Parietal lobe (tissue), 2 donors: Measurements from ENCODE around the genes PMVK, EFNA1, SCAMP3 and GON4L.

GRCh38 chr1:154715930-154716241 lies 107.9 kb upstream of the ADAR start:
- RAMPAGE, long total RNA: no peak

DNA sequence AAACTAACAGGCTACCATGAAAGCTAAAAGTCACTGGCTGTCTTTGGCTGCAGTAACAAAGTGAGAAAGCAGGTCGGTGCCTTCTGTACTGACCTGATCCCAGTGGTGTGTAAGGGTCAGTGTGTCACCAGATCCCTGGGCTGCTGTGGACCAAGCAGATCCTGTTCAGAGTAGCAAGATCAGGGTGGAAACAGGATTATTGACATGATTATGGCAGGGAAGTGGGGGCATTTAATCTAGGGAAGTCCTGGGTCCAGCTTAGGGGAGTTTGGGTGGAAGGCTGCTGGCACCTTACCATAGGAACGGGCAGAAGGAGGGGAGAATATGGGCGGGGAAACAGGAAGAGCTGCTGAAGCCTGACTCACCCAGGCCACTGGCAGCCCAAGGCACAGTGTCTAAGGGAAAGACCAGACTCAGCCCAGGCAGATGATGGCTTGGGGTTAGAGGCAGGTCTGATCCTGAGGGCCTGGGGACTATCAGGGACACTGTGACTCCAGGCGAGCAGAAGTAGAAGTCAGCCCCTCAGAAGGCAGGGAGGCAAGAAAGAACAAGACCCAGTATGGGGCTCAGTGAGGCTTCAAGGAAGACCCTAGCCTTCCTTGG lies 60.1 kb downstream of the KCNN3 start:
- RAMPAGE, long total RNA: no peak

- RAMPAGE, long total RNA: no peak
Measured at GRCh38 chr1:154860202-154861007, 9.7 kb downstream of the KCNN3 start.

GRCh38 chr1:154896676-154897597 lies 26.9 kb upstream of the KCNN3 start:
- RAMPAGE, long total RNA: no peak

GRCh38 chr1:154936338-154937131 lies at the start of gene PMVK:
PMVK (minus strand) TSS chr1:154936719.
- RAMPAGE, long total RNA: no peak

GRCh38 chr1:154946084-154946937 lies 9.6 kb downstream of the PBXIP1 start:
- RAMPAGE, long total RNA: no peak

DNA sequence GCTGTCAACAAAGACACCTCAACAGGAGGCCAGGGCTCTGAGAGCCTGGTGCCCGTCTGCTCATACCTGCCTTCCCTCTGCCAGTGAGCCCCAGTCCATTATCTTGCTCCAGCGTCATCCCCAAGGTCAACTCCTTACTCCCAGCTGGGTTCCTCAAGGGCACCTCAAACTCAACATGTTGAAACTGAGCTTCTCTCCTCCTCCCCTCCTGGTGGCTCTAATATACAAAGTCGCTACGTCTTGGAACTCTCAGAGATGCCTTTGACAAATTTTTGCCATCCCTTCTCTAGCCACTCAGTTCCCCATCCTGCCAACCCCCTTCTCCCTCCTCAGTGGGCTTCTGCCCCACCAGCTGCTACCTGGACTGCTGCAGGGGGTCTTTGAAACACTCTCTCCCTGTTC lies 3.2 kb downstream of the PBXIP1 start:
- RAMPAGE, long total RNA: no peak

- RAMPAGE, long total RNA: no peak
Measured at GRCh38 chr1:154956947-154957482, 1.1 kb upstream of the PBXIP1 start.

DNA sequence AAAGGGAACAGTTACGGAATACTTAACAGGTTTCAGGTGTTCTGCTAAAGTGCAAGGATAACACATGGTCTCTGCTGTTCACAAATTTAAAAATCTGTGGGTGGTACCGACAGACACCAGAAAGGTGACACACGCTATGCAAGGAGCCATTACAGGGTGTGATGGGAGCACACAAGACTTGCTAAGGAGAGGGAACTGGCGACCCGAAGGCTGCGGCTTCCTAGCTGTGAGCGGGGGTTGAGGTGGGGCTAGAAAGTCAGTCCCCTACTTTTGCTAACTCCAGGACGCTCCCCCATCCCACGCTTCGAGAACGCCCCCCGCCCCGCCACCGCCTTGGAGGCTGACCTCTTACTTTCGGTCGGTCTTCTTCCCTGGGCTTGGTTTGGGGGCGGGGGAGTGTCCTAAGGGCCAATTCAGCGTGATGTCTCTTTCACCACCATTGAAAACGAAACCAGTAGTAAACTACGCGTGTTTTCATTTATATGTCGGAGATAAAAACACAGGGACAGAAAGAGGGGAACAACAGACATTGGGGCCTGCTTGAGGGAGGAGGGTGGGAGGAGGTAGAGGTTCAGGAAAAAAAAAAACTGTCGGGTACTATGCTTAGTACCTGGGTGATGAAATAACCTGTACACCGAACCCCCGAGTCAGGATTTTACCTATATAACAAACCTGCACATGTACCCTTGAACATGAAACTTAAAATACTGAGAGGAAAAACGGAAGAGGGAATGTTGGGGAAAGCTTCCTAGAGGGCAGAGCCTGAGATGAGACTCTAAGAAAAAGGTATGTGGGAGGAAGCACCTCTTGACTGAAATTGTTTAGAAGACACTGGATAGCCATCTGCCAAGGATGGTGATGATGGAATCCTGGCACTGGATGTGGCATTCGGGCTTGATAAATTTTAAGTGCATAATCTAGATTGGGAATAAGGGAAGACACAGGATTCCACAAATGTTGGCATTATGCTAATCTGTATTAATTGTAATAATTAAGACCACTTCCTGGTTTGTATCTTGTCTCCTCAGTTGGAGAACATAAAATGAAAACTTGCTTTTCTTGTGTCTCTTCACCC lies 1.2 kb downstream of the CKS1B start:
- RAMPAGE, long total RNA: no peak

GRCh38 chr1:155057898-155058536 lies 5.5 kb upstream of the EFNA4 start:
- RAMPAGE, long total RNA: no peak

- RAMPAGE, long total RNA: no peak
Measured at GRCh38 chr1:155079817-155080397, 1.3 kb downstream of the EFNA3 start.

DNA sequence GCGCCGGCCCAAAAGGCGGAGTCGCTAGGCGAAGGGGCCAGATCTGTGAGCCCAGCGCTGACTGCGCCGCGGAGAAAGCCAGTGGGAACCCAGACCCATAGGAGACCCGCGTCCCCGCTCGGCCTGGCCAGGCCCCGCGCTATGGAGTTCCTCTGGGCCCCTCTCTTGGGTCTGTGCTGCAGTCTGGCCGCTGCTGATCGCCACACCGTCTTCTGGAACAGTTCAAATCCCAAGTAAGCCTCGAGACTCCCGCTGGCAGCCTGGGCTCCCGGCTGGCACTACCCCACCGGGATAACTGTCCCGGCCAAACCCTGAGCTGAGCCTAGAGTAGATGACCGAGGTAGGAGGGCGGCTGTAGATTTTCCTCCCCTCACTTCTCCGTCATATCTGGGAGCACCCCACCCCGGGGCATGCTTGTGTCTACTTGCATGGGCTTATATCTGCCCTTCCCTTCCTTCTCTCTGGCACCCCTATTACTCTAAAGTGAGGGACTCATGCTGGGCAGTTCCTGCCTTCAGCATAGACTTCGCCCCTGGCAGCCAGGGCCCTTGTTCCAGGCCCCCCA lies at the start of gene EFNA1:
Gene EFNA1 (plus strand): TSS at position 40 of the 565 bp plus-strand sequence.
- RAMPAGE, long total RNA: no peak

DNA sequence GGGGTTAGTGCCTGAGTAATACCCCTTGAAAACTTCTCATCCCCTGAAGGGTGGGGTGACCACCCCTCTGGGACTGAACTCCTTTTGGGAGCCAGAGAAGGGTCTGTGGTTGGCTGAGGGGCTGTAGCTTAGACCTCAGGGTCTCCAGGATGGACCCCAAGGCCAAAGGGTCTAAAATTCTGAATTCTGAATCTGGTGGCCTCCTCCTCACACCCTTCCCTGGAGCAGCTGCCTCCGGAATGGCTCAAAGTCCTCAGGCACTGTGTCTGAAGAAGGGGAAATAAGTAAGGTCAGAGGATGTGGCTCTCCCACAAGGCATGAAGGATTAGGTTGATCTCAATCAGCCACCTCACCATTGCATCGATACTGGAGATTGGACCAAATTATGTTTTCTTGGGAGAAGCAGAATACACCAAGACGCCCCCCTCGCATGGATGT lies 12.0 kb downstream of the THBS3 start:
- RAMPAGE, long total RNA: no peak

DNA sequence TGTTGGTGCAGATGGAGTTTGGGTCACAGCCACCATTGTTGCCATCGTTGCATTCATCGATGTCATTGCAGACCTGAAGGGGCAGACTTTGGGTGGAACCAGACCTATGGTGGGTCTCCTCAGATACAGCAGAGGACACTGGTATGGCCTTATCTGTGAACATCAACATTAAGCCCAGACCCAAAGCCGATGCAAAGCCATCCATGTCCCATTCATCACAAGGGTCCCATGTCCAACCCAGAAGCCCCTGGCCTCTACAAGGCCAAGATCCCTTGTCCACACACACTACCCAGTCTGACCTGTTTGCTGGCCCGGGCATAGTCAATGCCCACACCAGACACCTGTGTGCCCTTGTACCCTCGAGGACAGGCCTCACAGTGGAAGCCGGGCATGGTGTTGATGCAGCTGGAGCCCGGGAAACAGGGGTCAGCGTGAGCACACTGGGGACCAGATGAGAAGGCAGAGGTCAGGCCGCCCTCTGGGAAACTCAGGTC lies 5.7 kb downstream of the THBS3 start:
- RAMPAGE, long total RNA: no peak

DNA sequence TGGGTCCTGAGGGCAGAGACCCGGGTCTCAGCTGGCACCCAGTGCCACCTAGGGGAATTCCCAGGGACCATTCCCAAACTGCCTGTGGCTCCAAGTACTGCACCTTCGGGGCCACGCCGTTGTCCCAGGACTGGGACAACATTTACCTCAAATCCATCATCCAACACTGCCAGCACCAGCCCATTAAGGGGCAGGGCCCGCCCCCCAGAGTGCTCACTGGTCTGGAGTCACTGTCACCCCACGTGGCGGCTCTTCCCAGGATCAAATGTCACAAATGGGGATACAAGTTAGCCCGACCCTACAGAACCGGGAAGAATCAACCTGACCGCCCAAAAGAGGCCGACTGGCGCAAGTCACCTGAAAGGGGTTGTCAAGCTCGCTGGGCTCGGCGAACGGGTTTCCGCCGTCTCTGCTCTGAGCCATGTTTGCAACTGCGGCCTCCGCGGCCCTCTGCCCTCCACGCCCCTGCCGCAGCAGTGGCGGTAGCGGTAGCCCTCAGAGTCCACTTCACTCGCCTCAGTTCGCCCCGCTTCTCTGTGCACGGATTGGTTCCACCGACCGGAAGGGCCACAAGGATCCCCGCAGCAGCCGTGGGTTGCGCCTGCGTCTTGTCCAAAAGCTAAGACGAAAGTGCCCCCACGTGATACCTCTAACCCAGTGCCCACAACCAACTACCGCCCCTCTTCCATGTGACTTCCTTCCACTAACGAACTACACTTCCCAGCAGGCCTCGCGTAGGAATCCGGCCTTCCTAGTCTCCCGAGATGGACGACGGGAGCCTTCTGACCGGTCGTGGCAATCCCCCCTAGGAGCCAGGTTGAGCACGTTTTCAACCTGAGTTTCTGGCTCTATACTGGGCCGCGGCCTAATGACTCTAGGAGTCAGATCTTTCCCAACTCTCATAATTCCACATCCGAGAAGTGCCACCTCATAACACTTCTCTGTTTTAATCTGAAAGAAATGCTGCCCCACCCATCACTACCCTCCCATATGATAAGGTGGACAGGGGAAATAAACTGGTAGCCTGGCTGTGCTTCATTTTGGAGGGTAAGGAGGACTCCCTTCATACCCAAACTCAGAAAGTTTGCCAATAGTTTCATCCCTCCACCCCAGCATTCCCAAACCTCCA lies at the start of gene SCAMP3:
Gene SCAMP3 (minus strand): TSS at position 632 of the 1,129 bp plus-strand sequence.
- RAMPAGE, long total RNA: no peak

GRCh38 chr1:155318441-155319387 lies 2.0 kb upstream of the RUSC1 start:
- RAMPAGE, long total RNA: no peak

DNA sequence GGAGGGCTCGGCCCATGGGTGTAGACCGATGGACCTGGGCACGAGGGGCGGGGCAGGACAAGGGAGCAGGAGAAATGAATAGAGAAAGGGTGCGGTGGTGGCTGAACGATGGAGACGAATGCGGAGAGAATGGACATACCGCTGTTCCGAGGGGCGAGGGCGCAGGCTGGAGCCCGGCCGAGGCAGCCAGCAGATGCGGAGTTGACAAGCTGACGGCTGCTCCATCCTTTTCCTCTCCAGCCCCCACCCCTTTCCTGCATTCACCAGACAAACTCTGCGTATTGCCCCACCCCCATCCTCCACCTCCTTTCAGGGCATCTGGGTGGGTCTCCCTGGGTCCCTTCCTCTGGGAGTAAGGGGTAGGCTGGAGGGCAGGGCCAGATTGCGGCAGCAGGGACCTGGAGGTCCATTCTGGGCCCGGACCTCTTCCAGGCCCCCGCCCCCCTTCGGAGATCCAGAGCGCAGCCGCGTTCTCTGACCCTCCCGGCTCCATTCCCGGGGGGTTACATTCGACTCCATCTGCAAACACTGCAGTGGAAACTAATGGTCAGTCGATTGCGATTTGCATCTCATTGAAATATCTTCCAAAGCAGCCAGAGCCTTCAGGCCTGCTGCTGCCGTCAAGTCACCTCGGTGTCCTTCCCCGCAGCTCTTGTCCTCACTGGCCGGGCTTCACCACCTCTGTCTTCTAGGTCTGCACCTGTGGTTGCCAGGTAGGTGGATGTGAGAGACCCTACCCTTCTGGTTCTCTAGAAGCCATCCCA lies 484 bp downstream of the RUSC1 start:
- RAMPAGE, long total RNA: no peak

DNA sequence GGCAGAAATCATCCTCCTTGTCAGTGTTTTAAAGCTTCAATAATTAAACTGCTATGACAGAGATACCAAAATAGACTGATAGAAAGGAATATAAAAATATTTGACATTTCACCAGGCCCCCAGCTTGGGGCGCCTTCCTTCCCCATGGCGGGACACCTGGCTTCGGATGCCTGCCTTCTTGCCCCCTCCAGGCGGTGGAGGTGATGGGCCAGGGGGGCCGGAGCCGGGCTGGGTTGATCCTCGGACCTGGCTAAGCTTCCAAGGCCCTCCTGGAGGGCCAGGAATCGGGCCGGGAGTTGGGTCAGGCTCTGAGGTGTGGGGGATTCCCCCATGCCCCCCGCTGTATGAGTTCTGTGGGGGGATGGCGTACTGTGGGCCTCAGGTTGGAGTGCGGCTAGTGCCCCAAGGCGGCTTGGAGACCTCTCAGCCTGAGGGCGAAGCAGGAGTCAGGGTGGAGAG lies 112.4 kb downstream of the RUSC1 start:
- RAMPAGE, long total RNA: no peak

DNA sequence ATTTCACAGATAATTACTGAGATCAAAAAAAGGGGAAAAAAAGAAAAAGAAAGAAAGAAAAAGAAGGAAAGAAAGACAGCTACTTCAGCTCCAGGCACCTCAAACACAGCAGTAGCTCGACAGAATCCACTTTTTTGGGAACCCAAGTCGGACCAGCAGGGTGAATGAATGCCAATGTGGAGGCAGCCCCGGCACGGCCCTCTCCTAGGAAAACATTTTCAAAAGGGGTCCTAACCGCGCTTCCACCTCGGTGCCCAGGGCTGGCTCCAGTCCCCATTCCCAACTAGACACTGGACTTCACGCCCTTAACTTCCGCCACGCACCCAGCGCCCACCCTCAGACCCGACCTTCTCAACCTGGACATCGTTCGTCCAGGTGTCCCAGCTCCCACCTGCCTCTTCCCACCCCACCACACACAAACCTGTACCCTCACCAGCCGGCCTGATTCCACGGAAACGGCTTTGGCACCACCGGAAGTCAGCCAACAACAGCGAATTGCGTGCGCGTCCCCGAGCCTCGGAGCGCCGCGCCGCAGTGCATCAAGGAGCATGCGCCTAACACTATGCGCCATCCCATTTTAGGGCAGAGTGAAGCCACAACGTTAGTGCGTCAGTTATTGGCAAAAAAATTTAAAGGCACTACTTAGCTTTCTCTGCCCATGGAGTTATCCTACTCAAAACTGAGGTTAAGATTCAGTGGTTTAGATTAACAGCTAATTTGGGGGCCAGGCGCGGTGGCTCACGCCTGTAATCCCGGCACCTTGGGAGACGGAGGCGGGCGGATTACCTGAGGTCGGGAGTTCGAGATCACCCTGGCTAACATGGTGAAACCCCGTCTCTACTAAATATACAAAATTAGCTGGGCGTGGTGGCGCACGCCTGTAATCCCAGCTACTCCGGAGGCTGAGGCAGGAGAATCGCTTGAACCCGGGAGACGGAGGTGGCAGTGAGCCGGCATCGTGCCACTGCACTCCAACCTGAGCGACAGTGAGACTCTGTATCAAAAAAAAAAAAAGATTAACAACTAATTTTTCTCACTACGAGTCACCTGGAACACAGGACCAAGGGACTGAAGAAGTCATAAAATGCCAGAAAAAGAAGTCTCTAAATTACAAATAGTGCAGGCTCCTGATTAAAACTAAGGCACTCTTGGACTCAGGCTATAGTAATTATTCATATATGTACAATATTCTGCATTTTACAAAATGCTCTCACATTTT lies at the start of gene GON4L:
Gene GON4L (minus strand): TSS at position 489 of the 1,219 bp plus-strand sequence.
- RAMPAGE, long total RNA: no peak

GRCh38 chr1:155969382-155970119 lies 8.8 kb downstream of the ARHGEF2 start:
- RAMPAGE, long total RNA: no peak